Duodenum (tissue), 1 donor: ENCODE measurements around the gene LMLN.

DNA sequence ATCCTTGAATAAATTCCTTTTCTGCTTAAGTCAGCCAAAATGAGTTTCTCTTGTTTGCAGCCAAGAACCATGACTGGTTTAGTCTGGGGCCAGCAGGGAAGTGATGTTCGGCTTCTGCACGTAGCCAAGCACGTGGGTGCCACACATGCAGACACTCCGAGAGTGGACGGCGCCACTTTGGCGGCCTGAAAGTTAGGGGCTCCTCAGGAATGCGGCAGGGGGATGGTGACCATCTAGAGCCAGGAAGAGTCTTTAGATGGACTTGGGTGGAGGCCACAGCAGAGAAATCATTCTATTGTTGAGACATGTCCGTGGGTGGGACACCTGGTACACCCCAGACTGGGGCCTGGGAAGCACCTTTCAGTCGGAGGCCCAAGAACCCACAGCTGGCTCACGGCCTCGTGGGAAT lies 60.9 kb downstream of the BDH1 start:
- PRO-cap, result no peak

GRCh38 chr3:197590242-197590854 lies 34.6 kb upstream of the BDH1 start:
- PRO-cap, result bidirectional peak, plus-strand start at chr3:197590662, minus-strand start at chr3:197590567

DNA sequence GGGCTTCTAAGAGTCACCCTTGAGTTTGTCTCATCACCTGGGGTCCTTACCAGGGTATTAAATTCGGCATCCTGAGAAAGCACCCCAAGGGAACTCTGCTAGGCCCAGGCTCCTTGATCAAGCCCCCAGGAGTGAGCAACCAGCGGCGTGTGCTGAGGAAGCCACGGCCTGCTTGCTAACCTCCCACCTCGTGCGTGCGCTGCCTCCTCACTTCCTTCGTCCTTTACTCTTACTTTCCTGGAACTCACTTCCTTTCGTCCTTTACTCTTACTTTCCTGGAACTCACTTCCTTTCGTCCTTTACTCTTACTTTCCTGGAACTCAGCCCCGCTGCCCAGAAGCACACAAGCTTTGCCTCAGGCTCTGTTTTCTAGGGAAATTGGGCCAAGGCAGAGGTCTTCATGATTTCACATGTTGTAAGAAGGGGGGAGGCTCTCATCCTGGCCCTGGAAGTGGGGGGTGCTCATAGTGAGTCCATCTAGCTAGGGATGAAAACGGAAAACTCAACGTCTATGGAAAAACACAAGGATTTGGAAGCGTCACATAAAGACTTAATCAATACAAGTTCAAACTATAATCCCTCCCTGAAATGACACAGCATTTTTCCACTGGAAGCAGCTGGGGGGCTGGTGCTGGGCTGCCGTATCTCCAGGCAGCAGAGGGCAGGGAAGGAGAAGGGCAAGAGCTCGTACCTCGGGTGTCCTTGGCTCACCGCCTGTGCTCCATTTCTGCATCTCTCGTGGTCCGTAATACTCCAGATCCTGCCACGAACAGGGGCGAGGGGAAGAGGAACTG lies 36.8 kb upstream of the BDH1 start:
- PRO-cap, result no peak

GRCh38 chr3:197593722-197594023 lies 37.9 kb upstream of the BDH1 start:
- PRO-cap, result no peak

- PRO-cap, result no peak
Observed at GRCh38 chr3:197664457-197665203, 72.1 kb downstream of the RUBCN start.

GRCh38 chr3:197811358-197811768 lies 20.3 kb downstream of the LRCH3 start:
- PRO-cap, result no peak

- PRO-cap, result bidirectional peak, plus-strand start at chr3:197960242, minus-strand start at chr3:197960015
Observed at GRCh38 chr3:197960144-197960988, at the start of gene LMLN. Gene LMLN (plus strand): TSS chr3:197960217.

DNA sequence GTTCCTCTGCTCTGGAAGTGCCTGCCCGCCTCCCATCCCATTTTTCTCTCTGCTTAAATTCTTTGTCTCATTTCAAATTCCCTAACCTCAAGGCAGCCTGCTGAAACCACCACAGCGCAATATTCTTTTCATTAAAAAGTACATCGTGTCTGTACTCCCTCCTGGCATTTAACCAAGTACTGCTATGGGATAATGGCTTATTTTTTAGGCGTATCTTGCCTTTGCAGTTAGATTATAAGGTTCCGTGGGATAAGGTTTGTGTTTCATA lies 906 bp downstream of the LMLN start:
- PRO-cap, result no peak